SUDHL5 (cell line): ENCODE results near the genes ISLR, CCDC33 and ARID3B.

- PRO-cap: no peak
Observed at GRCh38 chr15:73686736-73687056, 2.5 kb downstream of the CD276 start.

DNA sequence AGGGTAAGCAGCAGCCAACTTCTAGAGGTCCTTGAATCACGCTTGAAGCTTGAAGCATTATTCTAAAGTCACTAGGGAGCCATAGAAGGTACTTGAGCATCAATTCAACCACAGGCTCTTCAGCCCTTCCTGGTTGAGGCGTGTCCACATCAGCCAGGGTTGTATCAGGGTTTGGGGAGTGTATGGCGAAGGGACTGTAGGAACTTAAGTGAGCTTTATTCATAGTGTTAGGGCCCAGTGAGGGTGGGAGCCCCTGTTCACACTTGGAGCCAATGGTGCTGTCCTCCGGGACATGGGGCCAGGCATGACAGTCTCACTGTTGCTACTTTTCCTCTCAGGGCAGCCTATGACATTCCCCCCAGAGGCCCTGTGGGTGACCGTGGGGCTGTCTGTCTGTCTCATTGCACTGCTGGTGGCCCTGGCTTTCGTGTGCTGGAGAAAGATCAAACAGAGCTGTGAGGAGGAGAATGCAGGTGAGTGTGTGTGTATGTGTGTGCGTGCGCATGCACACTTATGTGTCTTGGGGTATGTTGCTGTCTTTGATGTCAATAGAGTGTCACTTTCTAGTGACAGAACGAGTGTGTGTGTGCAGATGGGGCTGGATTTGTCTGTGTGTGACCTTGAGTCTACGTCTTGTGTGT is 23.9 kb downstream of the CD276 start:
- PRO-cap: no peak

DNA sequence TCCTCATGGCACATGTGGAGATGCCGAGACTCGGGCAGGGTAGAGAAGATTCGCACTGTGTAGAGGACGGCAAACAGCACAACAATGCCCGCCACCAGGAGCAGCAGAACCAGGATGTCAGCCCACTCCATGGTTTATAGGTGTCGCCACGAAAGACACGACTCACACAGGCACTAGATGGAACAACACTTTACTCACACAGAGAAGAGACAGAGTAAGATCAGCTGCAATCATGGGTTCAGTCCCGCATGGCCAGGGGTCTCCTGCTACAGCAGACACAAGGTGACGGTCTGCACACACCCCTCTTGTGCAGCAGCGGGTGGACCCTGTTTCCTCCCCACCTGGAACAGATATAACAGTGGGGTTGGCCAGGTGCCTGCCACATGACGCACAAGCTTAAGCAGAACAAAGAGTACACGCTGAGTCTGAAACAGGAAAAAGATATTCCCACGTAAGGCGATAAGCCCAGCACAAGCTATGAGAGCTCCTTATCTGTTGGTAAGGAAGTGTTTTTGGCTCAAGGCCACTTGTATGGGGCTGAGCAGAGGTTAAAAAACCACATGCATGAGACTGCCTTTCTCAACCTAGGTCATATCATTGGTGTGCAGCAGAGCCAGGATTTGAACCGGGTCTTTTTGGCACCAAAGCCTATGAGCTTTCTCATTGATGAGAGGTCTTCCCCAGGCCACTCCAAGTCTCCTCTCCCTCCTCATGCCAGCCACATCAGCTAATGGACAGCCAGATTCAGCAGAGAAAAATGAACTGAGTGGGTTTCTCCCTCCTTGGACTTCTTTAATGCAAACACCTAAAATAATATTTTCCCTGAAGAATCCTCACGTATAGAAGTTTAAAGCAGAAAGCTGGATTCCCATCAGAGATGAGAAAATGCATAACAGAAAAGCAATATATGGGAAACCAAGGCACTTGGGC is 2.3 kb upstream of the TBC1D21 start:
- PRO-cap: no peak

- PRO-cap: no peak
Observed at GRCh38 chr15:73947561-73948141, 21.4 kb downstream of the LOXL1 start.

DNA sequence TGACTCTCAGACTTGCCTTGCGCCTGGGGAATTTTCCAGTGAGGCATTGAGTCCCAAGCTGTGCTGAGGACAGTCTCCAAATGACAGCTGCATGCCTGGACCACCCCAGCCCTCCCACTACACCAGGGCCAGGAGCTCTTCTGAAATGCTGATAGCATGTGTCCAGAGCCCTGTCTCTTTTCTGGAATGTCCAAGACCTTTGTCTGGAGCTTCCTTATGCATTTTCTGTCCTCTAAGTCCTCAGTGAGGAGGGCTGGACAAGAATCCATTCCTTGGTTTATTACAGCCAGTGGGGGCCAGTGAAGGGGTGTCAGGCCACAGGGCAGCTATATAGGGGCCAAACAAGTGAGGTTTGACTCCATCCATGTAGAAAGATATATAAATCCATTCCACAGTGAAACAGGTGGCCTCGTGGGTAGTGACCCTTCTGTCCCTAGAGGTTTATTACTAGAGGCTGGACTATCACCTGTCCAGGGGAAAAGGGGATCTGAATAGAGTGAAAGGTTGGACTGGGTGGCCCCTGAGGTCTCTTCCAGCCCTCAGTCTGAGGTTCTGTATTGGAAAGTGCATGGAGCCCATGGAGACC is 40.2 kb downstream of the PML start:
- PRO-cap: no peak

- PRO-cap: no peak
Observed at GRCh38 chr15:74040311-74041076, 41.9 kb downstream of the GOLGA6A start.

DNA sequence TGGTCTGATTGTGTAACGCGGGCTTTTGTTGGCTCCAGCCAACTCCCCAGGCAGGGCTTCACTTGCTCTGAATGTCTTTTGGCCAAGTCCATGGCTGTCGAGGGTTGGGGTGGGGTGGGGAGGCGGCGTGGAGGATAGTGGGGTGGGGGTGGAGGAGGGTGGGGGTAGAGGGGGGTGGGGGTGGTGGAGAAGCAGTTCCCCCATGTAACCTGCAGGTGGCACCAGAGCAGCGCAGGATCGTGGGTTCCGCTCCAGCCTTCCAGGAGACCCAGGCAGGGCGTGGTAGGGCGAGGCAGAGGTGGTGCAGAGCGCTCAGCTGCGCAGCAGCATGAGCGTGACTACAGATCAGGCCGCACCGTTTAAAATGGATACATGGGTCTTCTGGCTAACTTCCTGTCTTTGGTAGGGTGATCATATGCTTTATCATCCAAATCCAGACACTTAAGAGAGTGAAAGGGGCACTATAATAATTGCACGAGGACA is 28.3 kb downstream of the GOLGA6A start:
- PRO-cap: no peak

DNA sequence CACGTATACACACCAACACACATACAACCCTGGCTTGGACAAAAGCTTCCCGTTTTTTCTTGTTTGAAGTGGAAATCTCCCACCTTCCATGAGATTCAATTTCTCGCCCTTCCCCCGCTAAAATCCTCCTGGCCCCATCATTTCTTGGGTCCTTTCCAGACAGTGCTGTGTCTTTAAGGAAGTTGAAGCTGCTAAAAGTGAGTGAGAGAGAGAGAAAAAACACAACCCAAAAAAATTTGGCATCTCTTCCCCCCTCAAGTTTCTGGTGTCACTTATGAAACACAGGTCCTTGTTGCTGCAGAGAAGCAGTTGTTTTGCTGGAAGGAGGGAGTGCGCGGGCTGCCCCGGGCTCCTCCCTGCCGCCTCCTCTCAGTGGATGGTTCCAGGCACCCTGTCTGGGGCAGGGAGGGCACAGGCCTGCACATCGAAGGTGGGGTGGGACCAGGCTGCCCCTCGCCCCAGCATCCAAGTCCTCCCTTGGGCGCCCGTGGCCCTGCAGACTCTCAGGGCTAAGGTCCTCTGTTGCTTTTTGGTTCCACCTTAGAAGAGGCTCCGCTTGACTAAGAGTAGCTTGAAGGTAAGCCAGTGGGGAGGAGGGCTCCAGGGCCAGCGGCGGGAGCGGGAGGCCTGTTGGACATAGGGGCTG is at the start of gene ISLR:
ISLR (plus strand) TSS at position 268 of the 646 bp plus-strand sequence.
- PRO-cap: no peak

DNA sequence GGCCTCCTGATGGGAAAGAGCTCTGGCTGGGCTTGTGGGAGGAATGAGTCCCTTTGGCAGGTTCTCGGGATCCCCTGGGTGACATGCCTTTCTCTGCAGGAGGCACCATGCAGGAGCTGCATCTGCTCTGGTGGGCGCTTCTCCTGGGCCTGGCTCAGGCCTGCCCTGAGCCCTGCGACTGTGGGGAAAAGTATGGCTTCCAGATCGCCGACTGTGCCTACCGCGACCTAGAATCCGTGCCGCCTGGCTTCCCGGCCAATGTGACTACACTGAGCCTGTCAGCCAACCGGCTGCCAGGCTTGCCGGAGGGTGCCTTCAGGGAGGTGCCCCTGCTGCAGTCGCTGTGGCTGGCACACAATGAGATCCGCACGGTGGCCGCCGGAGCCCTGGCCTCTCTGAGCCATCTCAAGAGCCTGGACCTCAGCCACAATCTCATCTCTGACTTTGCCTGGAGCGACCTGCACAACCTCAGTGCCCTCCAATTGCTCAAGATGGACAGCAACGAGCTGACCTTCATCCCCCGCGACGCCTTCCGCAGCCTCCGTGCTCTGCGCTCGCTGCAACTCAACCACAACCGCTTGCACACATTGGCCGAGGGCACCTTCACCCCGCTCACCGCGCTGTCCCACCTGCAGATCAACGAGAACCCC is 1.4 kb downstream of the ISLR start:
- PRO-cap: no peak

DNA sequence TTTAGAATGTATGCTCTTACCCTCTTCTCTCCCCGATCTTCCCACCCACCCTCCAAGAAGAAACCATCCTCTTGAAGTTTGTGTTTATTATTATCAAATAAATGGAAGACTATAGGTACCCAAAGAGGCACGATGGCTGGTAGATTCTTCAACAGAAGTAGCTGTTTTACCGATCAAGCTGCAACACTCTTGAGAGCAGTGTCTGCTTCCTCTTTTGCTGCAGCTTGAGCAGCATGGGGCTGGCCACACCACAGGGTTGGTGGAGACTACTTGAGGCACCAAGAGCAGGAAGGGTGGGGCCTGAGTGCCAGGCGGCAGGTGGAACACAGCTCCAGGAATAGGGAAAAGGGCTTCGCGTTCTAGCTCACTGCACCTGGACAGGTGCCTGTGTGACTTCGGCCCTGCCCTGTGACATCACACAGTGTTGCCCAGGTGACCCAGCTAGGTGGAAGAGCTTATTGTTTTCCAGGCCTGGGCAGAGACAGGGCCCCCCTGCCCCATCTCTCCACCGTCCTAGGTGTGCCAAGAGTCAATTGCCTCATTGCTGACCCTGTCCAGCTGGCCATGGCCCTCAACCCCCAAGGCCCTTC is at the start of gene CCDC33:
CCDC33 (plus strand) TSS at position 458 of the 590 bp plus-strand sequence.
- PRO-cap: no peak

DNA sequence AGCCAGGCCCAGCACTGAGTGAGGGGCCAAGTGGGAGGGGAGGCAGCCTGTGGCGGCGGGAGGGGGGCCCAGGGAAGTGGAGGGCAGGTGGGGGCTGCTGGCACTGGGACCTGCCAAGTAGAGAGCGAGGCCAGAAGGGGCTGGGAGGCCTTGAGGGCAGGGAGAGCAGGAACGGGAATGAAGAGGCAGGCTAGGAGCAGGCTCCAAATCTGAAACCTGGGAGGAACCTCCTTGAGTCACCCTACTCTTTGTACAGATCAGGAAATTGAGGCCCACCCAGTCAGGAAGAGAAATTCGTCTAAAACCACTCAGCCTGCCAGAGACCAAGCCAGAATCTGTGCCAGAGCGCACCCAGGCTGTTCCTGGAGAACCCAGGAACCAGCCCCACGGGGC is 14.6 kb upstream of the CYP11A1 start:
- PRO-cap: no peak

DNA sequence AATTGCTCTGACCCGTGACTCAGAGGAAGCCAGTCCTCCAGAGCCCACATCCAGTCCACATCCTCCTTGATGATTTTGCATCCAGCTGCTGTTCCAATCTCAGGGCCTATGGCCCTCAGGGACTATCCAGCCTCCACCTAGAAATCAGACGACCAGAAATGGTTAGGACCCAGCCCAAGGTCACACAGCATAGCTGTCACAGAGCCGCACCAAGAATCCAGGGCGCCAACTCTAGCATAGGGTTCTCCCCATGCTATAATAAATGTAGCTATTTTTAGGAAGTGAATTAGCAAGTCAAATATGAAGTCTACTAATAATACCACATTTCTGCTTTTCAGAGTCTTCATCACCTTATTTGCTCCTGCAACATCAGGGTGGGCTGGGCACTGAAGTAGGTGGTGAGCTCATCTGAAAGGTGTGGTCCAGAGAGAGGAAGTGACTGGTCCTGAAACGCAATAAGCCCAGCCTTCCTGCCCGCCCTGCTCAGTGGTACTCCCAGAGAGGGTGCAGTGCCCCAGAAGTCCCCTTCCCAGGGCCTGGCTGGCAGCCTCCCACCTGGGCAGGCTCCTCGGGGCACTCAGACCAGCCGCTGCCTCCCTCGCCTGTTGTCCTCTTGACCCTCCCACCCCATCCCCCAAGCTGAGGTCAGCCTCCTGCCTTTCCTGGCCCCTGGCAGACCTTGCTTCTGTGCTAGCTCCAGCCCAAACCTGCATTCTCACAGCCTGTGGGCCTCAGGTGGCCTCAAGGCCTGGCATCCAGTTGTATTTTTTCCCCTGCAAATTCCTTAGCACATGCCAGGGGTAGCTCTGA is 17.6 kb upstream of the CYP11A1 start:
- PRO-cap: no peak

- PRO-cap: no peak
Observed at GRCh38 chr15:74428431-74428794, 5.3 kb downstream of the SEMA7A start.

DNA sequence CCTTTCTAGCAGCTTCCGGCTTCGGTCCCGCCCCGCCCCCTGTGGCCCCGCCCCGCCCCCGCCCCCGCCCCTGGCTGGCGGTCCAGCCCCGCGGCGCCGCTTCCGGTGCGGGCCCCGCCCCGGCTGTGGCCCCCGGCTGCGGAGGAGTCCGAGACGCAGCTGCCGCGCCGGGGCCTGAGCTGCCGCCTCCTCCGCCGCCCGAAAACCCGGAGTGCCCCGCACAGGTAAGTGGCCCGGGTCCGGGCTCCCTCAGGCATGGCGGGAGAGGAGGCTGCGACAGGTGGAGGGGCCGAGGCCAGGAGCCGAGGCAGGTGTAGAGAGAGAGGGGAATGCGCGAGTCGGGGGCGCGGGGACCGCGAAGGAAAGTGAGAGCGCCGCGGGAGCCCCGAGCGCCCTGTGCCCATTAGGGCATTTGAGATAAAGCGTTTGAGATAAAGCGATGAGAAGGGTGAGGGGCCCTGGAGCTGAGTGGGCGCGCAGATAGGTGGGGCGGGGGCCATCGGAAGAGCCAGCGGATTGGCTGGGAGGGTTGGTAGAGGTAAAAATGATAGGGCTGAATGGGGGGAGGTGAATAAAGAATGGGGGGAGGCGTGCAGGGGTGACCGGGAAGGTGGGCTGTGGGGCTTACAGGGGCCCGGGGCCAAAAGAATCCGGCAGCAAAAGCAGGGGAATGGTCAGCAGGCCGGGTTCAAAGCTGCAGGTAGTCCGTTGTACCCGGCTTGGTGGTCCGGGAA is at the start of gene ARID3B:
ARID3B (plus strand) TSS at position 114 of the 734 bp plus-strand sequence.
- PRO-cap: bidirectional peak, plus-strand start at position 158 of the sequence, minus-strand start outside the sequence

- PRO-cap: no peak
Observed at GRCh38 chr15:74595696-74596003, 20.0 kb upstream of the CLK3 start.

DNA sequence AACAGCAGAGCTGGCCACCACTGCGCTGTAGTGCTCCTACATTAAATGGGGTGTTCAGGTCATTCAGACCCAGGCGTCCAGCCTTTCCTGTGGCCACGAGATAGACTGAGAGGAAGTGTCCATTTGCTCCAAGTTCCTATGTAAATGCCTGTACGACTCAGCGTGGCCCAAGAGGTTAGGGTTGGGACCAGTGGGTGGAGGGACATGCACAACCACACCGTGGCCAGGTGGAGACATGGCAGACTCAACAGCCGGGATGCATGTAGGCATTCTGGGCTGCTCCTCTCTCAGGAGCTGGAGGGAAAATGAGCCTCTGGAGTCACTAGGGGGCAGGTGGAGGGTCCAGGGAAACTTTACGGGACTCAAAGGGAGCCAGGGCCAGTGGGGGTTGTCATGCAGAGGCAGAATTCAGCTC is 7.8 kb downstream of the CLK3 start:
- PRO-cap: no peak

- PRO-cap: no peak
Observed at GRCh38 chr15:74664285-74664921, 31.4 kb downstream of the EDC3 start.

- PRO-cap: no peak
Observed at GRCh38 chr15:74725711-74726289, 472 bp upstream of the CYP1A1 start.

- PRO-cap: no peak
Observed at GRCh38 chr15:74752425-74753440, 4.1 kb downstream of the CYP1A2 start.

DNA sequence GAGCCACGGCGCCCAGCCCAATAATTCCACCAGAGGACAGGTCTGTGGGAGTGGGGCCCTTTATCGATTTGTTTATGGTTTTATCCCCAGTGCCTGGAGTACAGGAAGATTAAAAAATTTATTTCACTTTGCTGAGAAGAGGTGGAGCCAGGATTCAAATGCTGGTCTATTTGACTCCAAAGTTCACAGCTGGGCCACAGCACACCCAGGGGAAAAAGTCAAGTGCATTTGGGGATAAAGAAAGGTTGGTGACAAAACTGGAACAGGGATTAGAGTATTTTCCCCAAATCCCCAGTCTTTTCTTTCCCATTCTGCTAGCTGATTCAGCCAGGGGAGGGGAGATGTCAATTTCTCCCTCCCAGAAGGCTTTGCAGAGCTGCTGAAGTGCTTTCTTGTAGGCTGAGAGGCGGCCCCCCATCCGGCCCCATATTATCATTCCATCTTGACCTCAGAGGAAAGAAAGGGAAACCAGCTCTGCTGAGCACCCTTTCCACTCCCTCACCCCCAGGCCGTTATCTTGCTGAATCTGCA is 2.0 kb upstream of the CSK start:
- PRO-cap: no peak